Skin of body (tissue), 2 donors: ENCODE results near the genes RUBCNL, HTR2A and ITM2B.

DNA sequence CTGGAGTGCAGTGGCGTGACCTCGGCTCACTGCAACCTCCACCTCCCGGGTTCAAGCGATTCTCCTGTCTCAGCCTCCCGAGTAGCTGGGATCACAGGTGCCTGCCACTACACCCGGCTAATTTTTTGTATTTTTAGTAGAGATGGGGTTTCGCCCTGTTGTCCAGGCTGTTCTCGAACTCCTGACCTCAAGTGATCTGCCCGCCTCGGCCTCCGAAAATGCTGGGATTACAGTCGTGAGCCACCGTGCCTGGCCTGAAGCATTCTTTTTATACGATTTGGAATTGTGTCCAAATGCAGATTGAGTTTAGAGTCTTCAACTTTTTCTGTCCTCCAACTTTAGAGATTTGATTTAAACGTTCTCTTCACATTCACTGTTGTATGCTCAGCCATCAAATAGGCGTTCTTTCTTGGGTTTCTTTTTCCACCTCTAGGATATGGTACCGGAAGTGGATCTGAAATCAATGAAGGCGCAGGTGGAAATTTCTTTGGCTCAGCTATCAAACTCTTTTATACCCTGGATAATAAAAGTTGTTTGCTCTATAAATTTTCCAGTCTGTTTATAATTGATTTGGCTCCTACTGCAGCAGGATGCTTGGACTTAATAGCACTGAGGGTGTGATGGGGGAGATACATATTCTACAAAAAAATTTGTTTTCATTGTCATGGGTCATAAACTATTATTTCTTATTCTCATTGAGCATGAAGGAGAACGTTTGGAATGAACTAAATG is 1.5 kb downstream of the COG3 start:
- RAMPAGE, long total RNA, result no peak

DNA sequence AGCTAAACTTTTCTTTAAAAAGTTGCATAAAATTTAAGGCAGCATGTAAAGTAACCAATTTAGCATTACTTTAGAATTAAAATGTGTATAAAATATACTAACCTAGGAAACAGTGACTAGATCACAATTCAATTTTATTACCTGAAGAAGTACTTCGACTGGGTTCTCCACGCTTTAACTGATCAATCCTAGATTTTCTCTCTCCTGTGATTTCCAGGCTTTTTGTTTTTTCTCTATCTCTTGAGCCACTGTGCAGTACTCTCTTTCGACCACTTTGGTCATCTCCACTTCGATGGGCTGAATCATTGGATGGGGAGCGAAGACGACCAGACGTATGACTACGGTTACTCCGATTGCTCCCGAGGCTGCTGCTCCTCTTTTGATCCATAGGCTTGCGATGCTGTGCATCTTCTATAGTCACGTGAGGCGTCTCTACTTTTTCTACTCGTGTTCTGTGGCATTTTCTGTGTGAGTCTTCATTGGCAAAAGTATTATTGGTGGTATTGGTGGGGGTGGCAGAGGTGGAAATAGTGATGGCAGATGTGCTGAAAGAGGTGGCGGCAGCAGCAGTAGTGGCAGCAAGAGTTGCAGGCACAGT is 83.8 kb downstream of the ZC3H13 start:
- RAMPAGE, long total RNA, result no peak

GRCh38 chr13:45985175-45985868 is 67.2 kb downstream of the ZC3H13 start:
- RAMPAGE, long total RNA, result no peak

- RAMPAGE, long total RNA, result no peak
Observed at GRCh38 chr13:46121487-46122236, 16.8 kb upstream of the CPB2 start.

GRCh38 chr13:46161424-46161672 is 20.6 kb downstream of the LCP1 start:
- RAMPAGE, long total RNA, result no peak

DNA sequence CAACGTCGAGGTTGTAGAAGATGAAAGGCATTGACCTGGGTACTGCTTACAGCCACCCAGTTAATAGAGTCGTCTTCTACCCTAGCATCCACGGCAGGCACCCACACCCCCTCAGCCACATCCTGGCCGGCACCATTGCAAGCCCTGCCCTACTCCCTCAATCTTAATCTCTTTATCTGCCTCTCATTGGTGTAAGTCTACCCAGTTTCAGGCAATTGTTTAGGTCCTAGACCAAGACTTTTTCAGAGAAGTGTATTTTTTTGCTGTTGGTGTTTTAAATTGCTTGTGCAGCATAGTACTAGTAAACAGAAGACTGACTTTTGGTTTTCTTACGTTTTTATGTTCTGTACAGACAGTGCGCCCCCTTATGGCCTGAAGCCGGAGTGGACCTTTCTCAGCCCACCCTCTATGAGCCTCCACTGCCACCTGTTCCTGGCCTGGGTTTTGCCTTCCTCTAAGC is 2.3 kb upstream of the LCP1 start:
- RAMPAGE, long total RNA, result no peak

DNA sequence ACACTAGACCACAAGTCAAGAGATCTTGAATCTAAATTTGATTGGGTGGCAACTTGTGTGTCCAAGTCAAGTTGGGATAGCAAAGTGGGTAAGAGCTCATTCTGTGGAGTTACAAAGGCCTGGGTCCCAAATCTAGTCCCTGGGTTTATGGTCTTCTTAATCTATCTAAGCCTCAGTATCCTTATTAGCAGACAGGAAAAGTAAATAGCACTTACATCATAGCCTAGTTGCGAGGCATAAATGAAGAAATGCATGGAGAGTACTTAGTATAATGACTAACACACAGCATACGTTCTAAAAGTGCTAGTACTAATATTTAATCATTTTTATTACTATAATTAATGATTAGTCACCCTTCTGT is 9.4 kb upstream of the LRRC63 start:
- RAMPAGE, long total RNA, result no peak

DNA sequence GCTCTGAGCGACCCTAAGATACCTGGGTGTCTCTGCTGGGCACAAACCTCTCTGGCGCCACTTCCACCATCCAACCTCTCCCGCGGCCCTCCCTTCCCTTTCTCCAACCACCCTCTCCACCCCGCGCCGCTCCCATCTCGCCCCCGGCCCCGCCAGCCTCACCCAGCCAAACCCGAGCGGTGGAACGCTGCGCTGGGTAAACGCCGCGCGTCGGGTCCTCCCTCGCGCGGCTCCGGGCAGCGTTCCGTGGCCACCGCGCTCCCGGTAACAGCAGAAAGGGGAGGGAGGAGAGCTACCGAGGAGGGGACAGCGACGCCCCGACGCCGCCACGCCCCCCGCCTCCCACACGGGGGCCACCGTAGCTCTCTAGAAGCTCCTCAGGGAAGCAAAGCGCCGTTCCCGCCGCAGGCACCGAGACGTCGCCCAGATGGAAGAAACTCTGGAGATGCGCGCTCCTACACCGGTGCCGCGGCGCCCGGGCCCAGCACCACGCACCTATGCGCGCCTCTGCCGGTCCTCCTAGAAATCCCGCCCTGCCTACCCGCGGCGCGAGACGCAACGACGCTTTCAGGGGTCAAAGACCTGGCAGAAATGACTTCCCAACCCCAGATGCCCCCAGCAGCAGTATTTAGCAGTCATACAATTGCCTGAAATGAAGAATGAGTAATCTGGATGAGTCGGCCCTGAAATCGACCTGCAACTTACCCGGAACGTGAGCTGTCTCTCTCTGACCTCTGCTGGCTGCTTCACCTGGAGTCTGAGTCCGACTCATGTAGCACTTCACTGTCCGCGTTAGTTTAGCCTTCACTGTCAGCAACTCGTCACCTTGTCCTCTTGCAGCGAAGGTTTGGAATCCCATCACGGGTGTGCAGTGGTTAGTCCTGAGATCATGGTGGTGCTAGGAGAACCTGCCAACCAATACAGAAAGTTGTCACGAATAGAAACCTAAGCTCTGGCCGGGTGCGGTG is at the start of gene RUBCNL:
TSS of gene RUBCNL (minus strand) at position 281 of the 968 bp plus-strand sequence.
- RAMPAGE, long total RNA, result no peak

- RAMPAGE, long total RNA, result no peak
Observed at GRCh38 chr13:46520148-46520557, 32.8 kb upstream of the LRCH1 start.

DNA sequence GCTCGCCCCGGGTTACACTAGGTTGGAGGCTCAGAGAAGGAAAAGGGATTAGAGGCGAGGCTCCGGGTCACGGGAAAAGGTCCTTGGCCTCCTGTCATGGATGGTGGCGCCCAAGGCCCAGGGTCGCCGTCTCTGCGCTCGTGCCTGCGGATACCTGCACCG is 229 bp downstream of the ESD start:
- RAMPAGE, long total RNA, result no peak

- RAMPAGE, long total RNA, result no peak
Observed at GRCh38 chr13:46896635-46897264, at the start of gene HTR2A. HTR2A (minus strand) TSS chr13:46897053.

DNA sequence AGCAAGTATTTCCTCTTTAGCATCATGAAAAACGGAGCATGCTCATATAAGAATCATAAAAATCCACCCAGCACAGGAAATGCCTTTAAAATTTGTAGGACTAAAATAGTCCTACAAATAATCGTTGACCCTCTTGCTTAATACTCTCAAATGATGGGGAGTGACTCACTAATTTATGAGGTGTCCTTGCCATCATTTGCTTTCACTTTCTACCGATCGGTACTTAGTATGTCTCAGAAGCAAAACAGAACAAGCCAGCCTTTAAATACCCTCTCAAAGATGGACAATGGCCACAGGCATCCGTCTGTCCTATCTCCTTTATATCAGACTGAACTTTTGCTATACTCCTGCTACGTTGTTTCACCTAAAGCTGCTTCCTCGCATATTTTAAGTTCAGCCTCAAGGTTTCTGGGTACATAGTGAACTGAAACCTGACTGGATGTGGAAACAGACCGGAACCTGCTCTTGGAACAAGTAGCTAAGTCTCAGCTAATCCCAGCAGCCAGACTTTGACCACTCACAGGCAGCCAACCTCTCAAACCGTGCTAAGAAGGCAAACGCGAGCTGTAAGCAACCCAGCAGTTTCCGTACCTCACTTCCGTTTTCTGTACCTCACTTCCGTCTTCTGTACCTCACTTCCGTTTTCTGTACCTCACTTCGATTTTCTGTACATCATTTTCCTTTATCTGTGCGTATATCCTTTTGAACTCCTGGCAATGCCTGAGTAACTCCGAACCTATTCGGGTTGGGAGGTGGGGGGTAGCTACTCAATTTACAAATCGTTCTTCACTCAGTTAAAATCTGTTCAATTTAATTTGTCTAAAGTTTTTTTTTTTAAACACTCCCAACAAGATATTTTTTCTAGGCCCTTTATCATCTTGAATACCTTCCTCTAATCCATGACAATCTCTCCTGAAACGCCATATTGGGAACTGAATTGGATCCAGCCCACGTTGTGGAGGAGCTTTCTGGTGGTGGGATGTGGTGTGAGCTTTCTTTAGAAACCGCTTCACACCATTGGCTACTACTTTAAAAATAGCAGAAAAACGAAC is 96.9 kb downstream of the SUCLA2 start:
- RAMPAGE, long total RNA, result no peak

GRCh38 chr13:48160659-48161320 is 65.9 kb upstream of the MED4 start:
- RAMPAGE, long total RNA, result no peak

DNA sequence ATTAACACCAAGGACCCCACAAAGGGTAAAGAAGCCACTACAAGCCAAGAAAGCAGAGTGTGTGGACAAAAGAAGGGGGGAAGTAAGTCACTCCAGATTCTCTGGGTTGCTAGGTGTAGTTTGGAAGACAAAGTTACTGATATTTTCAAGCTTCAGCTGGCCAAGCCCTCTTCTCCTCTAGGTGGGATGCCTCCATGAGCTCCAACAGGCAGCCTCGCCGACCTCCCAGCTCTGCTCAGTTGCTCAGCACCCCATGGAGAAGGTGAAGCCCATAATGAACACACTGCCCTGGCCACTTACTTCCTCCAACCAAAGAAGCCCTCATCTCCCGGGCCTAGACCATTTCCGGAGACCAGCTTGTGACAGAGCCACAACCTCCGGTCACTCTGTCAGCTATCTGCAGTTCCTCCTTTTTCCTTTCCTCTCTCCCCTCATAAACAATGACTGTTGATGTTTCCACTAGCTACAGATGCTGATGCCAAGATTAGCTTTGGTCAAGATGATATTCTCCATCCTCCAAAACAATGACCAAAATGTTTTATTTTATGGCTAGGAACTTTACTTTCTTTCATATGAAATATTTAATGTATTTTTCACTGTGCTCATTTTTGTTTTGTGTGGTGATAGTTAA is 66.9 kb upstream of the MED4 start:
- RAMPAGE, long total RNA, result no peak

DNA sequence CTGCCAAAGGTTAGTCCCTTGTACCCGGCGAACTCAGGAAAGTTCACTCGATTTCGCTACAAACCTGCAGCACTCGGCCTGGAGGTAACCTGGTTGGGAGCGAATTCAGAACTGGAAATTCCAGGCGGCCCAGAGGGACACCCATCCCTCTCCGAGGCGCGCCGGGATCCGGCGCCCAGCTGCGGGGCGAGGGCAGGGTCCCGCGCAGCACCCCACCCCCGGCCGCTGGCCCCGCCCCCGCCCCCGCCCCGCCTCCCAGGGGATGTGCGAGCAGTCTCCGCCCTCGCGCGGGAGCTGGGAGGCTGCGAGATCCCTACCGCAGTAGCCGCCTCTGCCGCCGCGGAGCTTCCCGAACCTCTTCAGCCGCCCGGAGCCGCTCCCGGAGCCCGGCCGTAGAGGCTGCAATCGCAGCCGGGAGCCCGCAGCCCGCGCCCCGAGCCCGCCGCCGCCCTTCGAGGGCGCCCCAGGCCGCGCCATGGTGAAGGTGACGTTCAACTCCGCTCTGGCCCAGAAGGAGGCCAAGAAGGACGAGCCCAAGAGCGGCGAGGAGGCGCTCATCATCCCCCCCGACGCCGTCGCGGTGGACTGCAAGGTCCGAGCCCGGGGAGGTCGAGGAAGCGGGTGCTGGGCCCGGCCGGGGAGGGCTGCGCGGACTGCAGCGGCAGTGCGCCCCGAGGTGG is at the start of gene ITM2B:
TSS of gene ITM2B (plus strand) at position 321 of the 680 bp plus-strand sequence.
- RAMPAGE, long total RNA, result no peak

- RAMPAGE, long total RNA, result no peak
Observed at GRCh38 chr13:48253528-48254181, 20.6 kb downstream of the ITM2B start.

DNA sequence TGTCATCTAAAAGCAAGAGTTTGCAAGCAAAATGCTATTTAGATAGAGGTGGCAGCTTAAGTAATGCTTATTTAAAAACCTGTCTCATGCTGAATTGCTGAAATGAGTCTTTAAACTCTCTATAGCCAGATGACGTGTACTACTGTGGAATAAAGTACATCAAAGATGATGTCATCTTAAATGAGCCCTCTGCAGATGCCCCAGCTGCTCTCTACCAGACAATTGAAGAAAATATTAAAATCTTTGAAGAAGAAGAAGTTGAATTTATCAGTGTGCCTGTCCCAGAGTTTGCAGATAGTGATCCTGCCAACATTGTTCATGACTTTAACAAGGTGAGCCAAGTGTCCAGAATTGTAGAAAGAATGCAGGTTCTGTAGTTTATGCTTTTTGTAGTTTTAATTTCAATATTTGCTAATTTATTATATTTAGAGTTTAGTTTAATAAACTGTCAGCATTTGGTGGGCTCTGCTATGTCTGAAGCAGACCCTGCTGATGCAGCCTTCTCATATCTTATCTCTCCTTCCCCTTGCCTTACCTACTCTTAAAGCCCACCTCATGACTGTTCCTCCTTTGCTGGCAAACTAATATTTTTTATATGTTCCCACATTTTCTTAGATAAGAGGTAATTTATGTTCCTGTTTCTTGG is 23.2 kb downstream of the ITM2B start:
- RAMPAGE, long total RNA, result no peak

DNA sequence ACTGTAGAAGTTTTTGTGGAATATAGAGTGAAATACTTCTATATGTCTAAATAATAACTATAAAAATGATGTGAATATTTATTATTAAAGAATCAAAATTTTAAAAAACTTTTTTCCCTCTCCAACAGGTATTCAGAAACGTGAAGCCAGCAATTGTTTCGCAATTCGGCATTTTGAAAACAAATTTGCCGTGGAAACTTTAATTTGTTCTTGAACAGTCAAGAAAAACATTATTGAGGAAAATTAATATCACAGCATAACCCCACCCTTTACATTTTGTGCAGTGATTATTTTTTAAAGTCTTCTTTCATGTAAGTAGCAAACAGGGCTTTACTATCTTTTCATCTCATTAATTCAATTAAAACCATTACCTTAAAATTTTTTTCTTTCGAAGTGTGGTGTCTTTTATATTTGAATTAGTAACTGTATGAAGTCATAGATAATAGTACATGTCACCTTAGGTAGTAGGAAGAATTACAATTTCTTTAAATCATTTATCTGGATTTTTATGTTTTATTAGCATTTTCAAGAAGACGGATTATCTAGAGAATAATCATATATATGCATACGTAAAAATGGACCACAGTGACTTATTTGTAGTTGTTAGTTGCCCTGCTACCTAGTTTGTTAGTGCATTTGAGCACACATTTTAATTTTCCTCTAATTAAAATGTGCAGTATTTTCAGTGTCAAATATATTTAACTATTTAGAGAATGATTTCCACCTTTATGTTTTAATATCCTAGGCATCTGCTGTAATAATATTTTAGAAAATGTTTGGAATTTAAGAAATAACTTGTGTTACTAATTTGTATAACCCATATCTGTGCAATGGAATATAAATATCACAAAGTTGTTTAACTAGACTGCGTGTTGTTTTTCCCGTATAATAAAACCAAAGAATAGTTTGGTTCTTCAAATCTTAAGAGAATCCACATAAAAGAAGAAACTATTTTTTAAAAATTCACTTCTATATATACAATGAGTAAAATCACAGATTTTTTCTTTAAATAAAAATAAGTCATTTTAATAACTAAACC is 28.3 kb downstream of the ITM2B start:
- RAMPAGE, long total RNA, result no peak

- RAMPAGE, long total RNA, result no peak
Observed at GRCh38 chr13:48317812-48318433, 14.4 kb downstream of the RB1 start.

DNA sequence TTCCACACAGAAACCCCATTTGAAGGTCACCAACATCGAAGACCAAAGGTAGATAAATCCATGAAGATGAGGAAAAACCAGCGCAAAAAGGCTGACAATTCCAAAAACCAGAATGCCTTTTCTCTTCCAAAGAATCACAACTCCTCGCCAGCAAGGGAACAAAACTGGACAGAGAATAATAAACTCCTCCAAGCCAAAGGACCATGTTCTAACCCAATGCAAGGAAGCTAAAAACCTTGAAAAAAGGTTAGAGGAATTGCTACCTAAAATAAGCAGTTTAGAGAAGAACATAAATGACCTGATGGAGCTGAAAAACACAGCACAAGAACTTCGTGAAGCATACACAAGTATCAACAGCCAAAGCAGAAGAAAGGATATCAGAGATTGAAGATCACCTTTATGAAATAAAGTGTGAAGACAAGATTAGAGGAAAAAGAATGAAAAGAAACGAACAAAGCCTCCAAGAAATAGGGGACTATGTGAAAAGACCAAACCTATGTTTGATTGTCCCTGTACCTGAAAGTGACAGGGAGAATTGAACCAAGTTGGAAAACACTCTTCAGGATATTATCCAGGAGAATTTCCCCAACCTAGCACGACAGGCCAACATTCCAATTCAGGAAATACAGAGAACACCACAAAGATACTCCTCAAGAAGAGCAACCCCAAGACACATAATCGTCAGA is 4.6 kb upstream of the LPAR6 start:
- RAMPAGE, long total RNA, result no peak